AG08470 (cell line): ENCODE measurements around a stretch of chr10.

GRCh38 chr10:104021496-104022247 is 54.7 kb downstream of the SLK start:
- RRBS, result no CpG with 5 or more reads among the region's 5 CpGs

- RRBS, result no CpG with 5 or more reads among the region's 5 CpGs
Observed at GRCh38 chr10:104031172-104031820, 54.4 kb downstream of the COL17A1 start.

- RRBS, result no CpG with 5 or more reads among the region's 6 CpGs
Observed at GRCh38 chr10:104049196-104049981, 36.3 kb downstream of the COL17A1 start.

DNA sequence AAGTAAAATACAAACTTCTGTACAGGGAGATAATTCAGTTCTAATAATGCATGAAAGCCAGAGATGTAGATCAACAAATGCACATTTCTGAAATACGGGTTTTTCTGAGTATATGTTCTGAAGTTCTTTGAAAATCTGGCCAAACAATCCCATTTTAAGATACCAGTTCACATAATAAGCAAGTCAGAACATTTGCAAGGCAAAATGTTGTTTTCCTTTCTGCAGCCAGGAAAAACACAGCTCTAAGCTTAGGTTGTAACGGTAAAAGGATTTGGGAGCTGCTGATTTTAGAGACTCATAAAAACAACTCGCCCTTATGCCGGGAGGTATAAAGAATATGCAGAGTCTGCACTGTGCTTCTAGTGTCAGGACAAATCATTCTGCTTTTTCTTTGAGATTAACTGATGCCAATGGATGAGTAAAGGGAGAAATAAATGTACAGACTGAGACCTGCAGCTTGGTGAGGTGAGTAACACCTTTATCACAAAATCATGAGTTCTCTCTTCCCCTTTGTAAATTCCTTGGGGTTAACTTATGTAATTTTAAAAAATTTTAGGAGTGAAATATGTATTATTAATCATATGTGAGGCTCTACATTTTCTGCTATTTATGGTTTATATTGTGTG is 2.0 kb upstream of the SFR1 start:
- RRBS, result no CpG with 5 or more reads among the region's 4 CpGs

- RRBS, result no CpG with 5 or more reads among the region's 5 CpGs
Observed at GRCh38 chr10:104122199-104122328, 93 bp downstream of the SFR1 start.

GRCh38 chr10:104246941-104247472 is 7.7 kb upstream of the GSTO1 start:
- RRBS, result no CpG with 5 or more reads among the region's 3 CpGs

DNA sequence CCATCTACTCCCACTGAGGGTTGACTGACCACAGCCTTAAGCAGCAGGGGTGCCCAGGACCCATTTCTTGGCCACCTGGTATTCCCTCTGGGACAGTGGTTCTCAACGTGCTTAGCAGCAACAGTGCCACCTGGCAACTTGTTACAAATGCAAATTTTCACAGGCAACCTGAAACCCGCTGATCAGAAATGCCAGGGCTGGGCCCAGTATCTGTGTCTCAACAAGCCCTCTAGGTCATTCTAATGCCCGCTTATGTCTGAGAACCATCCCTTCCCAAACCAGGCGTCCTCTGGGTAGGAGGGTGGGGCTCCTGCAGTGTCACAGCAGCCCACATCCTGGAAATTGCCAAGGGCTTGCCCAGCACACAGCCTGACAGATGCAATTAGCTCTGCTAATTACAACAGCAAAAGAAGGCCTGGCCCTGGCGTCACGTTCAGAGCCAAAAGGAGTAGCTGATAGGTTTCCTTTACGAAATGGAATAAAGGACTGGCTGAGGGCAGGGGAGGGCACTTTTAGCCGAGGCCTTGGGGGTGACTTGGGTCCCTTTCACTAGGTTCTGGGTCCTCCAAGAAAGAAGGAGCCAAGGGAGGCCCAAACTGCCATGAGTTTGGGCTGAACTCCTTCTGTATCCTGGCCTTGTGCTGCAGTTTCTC is 15.8 kb downstream of the ITPRIP start:
- RRBS, result no CpG with 5 or more reads among the region's 8 CpGs

DNA sequence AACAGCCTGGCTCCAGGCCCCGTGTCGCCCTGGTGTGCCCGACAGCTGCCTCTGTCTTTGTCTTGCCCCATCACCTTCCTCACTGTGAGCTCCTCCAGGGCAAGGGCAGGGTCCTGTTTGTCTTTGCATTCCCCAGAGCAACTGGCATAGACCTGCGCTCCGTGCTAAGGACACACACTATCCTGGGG is 10.5 kb downstream of the ITPRIP start:
- RRBS, result no CpG with 5 or more reads among the region's 5 CpGs

- RRBS, result no CpG with 5 or more reads among the region's 15 CpGs
Observed at GRCh38 chr10:104333793-104334415, 4.4 kb downstream of the ITPRIP start.

DNA sequence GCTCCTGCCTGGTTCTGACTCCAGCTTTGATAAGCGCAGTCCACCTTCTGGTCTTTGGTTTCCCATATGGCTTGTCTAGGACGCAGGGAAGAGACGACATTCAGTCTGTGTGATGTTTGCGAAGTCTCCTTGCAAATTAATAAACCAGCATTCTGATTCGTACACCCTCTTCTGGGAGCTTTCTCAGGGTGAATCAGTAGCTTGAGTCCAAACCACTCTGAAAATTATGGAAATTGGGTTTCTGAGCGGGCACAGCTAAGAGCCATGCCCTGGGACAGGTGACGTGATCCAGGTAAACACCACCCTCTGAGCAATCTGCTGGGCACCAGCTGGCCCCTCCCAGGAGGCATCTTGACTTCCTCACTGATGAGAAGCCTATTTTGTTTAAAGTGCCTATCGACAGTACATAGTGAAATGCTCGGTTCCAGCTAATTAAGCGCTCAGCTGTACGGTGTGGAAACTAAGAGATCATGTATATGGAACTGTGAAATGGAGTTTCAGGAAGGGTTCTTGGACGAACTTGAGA is 3.4 kb downstream of the ITPRIP start:
- RRBS, result no CpG with 5 or more reads among the region's 12 CpGs

- RRBS, result no CpG with 5 or more reads among the region's 20 CpGs
Observed at GRCh38 chr10:104642255-104642579, 1.1 kb downstream of the SORCS3 start.

- RRBS, result 9% methylated on average over 8 of the region's 31 CpGs
Observed at GRCh38 chr10:104642580-104642938, 1.5 kb downstream of the SORCS3 start.

DNA sequence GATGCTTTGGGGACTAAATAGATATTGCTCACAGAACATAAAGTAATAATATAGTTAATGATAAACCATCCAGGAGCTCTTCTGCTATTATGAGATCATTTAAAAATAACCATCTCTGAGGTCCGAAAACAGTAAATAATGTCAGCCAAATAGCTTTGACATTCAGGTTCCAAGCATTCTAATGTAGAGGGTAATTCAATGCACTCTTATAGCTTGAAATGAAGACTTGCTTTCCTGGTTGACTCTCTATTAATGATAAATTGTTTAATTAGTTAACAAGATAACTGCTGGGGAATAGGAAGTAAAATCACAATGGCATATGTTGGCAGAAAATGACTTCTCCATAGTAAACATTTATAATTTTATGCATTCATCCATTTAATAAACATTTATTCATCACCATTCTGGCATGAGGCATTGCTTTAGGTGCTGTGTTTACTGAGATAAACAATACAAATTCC is 875.6 kb downstream of the SORCS3 start:
- RRBS, result no CpG with 5 or more reads among the region's 1 CpG

GRCh38 chr10:105837969-105838391 is 1196.9 kb downstream of the SORCS3 start:
- RRBS, result no CpG with 5 or more reads among the region's 2 CpGs

- RRBS, result no CpG with 5 or more reads among the region's 2 CpGs
Observed at GRCh38 chr10:106973464-106973805, 191.1 kb downstream of the SORCS1 start.

- RRBS, result no CpG with 5 or more reads among the region's 7 CpGs
Observed at GRCh38 chr10:106997522-106998259, 166.8 kb downstream of the SORCS1 start.

DNA sequence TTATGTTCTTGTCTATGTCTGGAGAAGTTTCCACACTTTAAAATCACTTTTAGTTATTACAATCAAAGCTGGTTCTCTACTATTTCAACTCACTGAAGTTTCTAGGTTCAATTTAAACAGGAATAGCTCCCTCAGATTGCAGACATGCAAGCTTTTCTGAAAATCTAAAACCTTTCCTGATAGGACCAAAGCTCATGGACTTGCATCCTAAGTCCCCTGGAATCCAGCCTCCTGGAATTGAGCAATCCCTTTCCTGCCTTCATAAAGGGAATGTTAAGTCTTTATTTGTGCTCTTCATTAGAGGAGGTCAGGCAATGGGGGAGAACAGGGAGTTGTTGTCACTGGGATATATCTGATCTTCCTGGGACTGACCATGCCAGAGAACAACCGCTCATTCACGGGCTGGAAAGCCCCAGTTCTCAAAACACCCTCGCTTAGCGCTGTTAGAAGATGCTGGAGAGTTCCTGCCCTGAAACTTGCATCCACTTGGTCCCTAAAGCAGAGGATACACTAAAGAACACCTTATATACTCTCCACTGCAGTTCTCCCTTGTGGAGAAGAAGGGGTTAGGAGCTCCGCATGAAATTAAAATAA is 1.5 kb downstream of the SORCS1 start:
- RRBS, result no CpG with 5 or more reads among the region's 5 CpGs

GRCh38 chr10:108894634-108895219 is 1028.6 kb downstream of the XPNPEP1 start:
- RRBS, result no CpG with 5 or more reads among the region's 4 CpGs

DNA sequence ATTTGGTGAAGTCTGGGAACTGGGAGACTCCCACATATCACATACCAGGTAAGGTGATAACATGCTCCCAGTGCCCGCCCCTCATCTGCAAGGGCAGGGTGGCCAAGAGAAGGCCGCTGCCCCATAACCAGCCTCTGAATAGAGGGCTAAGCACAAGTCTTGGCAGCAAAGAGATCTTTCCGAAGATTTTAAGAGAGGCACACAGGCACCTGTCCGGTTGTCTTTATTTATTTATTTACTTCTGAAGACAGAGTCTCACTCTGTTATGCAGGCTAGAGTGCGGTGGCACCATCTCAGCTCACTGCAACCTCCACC is 34.4 kb downstream of the XPNPEP1 start:
- RRBS, result no CpG with 5 or more reads among the region's 5 CpGs

- RRBS, result no CpG with 5 or more reads among the region's 5 CpGs
Observed at GRCh38 chr10:110077424-110078036, 69.7 kb downstream of the ADD3 start.